Mononuclear cell (primary cell): ENCODE measurements around the genes ZNF384, COPS7A, CD4, CDCA3, USP5, ATN1 and PTPN6.

- RRBS = no CpG with 5 or more reads among the region's 20 CpGs
These were observed 13.7 kb downstream of the NCAPD2 start for GRCh38 chr12:6507301-6508362.

GRCh38 chr12:6517078-6517965 lies 17.0 kb upstream of the GAPDH start:
- RRBS = no CpG with 5 or more reads among the region's 6 CpGs

DNA sequence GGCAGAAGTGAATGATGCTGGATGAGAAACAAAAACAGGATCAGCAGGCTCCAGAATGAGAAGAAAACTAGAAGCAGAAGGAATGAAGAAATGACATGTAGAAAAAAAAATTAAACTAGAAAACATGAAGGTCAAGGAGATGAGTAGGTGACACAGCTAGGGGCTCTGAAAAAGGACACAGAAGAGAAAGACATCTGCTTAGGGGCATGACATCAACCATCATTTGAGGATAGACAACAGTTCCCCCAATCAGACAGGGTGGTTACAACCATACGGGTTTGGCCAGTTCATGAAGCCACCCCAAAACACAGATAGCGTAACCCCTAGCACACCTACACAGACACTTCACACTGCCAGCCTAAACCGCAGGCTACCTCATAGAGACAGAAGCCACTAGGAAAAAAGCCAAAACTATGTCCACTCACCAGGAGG lies 2.0 kb downstream of the CHD4 start:
- RRBS = no CpG with 5 or more reads among the region's 3 CpGs

DNA sequence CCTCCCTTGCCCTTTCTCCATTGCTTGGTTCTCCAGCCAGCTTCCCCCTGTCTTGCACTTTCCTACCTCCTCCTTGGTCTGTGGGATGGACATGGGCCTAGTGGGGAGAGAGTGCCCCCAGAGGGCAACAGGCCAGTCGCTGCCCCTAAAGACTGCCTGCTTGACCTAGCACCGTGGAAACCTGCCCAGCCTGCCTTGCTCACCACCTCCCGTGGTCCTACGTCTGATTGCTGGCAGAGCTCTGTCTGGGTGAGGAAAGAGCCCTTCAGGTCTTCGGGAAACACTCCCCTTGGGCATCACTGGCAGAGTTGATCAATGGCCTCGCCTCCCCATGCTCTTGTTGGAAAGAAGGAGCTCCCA lies 7.1 kb upstream of the CHD4 start:
- RRBS = no CpG with 5 or more reads among the region's 6 CpGs

DNA sequence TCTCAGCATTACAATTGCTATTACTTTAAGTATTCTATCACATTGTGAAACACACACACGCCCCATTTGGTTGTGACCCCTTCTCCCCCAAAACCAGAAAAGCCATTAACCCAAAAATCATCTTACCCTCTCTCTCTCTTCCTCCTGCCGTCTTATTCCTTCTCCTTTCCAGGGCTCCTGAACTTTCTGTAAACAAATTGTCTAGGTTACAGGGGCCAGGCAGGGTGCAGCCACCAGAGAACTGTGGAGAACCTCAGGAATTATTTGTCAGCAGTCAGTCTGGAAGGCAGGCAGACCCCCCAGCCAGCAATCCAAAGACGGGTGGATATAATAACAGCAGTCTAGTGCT lies 1.2 kb downstream of the ZNF384 start:
- RRBS = no CpG with 5 or more reads among the region's 3 CpGs

DNA sequence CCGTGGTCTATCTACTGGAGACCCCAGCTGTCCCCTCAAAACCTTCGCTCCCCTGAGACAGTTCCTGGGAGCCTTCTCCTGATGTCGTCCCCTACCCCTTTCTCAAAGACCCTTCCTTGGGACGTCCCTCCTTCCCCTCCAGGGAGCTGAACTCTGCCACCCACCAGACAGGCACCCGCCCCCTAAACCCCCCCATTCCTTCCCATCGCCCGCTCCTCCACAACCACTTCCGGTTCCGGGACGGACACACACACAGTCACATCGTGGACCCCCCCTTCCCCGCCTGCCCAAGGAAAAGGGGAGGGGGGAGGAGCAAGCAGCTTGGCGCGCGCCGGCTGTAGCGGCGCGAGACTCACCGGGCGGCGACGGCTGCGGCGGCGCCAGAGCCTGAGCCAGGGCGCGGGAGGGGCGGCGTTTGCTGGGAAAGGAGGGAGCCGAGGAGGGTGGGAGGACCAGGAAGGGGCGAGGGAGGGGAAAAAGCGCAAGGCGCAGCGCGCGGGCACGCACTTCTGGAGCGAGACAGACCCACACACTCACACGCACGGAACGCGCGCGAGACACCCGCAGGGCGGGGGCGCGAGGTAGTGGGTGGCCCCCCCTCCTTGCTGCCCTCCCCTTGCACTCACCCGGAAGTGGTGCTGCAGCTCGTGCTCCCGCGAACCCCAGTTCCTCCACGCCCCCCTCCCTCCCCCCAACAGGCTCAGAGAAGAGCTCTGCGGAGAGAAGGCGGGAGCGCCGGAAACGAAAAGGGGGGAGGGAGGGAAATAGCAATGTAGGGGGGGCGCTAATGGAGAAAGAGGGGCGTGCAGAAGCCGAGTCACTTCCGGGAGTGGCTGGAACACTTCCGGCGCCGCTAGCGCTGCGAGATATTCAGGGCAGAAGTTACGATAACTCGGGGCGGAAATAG lies at the start of gene ZNF384:
TSS of gene ZNF384 (minus strand) at position 634 of the 907 bp plus-strand sequence.
- RRBS = 2% methylated on average over 24 of the region's 71 CpGs

DNA sequence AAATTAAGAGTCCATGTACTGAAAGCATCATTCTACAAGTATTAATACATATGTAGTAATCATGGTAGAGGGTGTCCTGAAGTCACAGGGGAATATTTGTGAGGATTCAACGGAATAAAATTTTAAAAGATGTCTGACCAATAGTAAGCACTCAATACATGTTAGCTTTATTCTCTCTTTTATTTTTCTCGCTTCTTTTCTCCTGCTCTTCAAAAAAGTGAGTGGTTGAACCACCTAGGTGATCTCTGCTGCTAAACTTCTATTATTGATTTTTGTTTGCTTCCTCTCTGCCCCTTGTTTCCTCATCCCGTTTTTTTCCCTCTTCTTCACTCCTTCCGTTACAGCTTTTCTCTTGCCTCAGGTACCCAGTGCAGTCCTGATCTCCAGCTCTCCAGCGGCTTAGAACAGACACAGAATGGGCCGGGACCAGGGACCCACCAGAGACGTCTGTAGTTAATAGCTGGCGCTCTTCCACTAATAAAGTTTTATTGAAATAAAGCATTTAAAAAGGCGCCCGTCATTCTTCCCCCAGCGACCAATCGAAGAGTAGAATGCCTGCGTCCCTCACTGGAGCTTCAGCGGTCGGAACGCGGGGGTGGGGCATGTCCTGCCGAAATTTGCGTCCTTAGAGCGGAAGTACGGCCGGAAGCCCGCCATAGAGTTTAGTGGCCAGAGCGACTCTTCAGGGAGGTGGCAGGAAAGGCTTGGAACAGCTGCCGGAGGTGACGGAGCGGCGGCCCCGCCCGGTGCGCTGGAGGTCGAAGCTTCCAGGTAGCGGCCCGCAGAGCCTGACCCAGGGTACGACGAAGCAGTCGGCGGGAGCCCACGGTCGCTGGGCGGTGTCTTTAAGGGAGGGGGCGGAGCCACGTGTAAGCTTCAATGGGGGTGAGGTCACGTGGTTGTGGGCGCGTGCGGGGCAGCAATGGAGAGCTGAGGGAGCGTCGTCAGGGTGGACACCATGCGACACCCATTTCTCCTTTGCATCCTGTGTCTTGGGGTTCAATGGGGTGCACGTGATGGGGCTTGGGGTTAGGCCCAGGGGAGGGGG lies at the start of gene COPS7A:
TSS of gene COPS7A (plus strand) at position 665 of the 1,048 bp plus-strand sequence.
- RRBS = 3% methylated on average over 4 of the region's 51 CpGs

- RRBS = 24% methylated on average over 10 of the region's 32 CpGs
These were observed 1.7 kb downstream of the PTMS start for GRCh38 chr12:6767564-6768472.

GRCh38 chr12:6779523-6780205 lies 7.3 kb downstream of the LAG3 start:
- RRBS = no CpG with 5 or more reads among the region's 6 CpGs

DNA sequence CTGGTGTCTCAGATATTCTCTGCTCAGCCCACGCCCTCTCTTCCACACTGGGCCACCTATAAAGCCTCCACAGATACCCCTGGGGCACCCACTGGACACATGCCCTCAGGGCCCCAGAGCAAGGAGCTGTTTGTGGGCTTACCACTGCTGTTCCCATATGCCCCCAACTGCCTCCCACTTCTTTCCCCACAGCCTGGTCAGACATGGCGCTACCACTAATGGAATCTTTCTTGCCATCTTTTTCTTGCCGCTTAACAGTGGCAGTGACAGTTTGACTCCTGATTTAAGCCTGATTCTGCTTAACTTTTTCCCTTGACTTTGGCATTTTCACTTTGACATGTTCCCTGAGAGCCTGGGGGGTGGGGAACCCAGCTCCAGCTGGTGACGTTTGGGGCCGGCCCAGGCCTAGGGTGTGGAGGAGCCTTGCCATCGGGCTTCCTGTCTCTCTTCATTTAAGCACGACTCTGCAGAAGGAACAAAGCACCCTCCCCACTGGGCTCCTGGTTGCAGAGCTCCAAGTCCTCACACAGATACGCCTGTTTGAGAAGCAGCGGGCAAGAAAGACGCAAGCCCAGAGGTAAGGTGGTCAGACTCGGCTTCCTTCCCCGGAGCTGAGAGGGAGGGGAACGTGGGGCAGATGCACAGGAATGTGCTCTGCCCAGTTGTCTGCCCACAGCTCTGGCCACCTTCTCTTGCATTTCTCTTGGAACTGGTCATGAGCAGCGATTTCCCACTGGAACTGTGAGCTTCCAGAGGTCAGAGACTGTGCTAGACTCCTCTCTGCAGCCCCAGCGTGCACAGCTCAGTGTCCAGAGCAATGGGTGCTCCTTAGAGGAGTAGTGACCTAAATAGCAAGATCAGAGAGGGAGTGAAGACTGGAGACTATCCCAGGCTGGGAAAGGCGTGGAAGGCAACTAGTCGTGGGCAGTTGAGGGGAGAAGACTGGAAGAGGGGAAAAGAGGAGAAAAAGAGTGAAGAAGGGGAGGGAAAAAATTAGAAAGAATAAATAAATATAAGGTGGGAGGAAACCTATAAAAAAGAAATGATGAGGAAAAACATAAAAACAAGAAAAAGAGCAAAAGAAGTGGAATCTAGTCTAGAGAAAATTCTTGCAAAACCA lies at the start of gene CD4:
TSS of gene CD4 (plus strand) at position 443 of the 1,120 bp plus-strand sequence.
- RRBS = no CpG with 5 or more reads among the region's 17 CpGs

DNA sequence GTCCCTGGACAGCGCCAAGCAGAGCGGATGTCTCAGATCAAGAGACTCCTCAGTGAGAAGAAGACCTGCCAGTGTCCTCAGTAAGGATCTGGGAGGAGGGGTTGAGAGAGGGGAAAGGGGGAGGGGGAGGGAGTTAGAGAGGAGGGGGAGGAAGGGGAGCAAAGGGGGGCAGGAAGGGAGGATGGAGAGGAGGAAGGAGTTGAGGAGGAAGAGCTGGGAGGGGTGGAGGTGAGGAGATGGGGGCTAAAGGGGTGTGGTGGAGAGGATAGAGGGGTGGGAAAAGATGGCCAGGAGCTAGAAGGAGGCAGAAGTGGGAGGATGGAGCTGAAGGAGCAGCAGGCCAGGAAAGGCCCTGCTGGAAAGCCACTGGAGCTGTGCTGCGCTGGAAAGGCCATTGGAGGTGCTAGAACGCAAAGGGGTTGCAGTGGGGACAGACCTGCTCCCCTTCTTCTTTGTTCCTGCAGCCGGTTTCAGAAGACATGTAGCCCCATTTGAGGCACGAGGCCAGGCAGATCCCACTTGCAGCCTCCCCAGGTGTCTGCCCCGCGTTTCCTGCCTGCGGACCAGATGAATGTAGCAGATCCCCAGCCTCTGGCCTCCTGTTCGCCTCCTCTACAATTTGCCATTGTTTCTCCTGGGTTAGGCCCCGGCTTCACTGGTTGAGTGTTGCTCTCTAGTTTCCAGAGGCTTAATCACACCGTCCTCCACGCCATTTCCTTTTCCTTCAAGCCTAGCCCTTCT lies 2.6 kb upstream of the GPR162 start:
- RRBS = no CpG with 5 or more reads among the region's 13 CpGs

DNA sequence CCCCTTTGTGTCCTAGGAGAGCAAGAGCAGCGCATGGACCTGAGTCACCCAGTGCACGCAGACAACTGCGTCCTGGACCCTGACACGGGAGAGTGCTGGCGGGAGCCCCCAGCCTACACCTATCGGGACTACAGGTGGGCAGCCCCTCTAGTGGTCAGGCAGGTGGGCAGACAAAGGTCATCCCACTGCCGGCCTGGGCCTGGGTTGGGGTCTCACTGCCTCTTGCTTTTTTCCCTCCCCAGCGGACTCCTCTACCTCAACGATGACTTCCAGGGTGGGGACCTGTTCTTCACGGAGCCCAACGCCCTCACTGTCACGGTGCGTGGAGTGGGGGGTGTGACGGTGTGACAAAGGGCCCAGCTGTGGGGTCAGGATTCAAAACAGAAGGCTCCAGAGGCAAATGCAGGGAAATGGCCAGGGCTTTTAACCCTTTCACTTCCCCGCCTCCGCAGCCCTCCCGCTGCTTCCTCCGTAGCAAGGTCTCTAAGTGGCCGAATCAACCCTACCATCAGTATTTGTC lies 2.9 kb upstream of the GNB3 start:
- RRBS = no CpG with 5 or more reads among the region's 19 CpGs

- RRBS = 4% methylated on average over 1 of the region's 28 CpGs
These were observed at the start of gene CDCA3 for GRCh38 chr12:6851191-6851808. Gene CDCA3, minus strand, starts transcription at chr12:6851286.

DNA sequence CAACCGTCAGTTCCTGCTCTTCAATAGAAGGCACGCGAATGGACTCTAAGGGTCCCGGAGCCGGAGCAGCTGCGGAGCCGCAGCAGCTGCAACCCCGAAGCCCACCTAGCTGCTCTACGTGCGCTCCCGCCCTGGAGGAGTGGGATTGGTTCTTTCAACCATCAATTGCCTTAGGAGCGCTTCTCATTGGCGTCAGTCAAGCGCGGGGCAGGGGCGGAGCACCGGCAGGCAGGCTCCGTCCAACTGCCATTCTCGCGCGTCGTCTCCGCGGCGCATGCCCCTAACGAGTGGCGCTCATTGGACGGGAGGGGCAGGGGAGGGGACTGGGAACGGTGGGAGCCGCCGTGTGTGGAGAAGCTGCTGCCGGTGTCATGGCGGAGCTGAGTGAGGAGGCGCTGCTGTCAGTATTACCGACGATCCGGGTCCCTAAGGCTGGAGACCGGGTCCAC lies at the start of gene USP5:
TSS of gene USP5 (plus strand) at position 342 of the 449 bp plus-strand sequence.
- RRBS = 2% methylated on average over 14 of the region's 38 CpGs

DNA sequence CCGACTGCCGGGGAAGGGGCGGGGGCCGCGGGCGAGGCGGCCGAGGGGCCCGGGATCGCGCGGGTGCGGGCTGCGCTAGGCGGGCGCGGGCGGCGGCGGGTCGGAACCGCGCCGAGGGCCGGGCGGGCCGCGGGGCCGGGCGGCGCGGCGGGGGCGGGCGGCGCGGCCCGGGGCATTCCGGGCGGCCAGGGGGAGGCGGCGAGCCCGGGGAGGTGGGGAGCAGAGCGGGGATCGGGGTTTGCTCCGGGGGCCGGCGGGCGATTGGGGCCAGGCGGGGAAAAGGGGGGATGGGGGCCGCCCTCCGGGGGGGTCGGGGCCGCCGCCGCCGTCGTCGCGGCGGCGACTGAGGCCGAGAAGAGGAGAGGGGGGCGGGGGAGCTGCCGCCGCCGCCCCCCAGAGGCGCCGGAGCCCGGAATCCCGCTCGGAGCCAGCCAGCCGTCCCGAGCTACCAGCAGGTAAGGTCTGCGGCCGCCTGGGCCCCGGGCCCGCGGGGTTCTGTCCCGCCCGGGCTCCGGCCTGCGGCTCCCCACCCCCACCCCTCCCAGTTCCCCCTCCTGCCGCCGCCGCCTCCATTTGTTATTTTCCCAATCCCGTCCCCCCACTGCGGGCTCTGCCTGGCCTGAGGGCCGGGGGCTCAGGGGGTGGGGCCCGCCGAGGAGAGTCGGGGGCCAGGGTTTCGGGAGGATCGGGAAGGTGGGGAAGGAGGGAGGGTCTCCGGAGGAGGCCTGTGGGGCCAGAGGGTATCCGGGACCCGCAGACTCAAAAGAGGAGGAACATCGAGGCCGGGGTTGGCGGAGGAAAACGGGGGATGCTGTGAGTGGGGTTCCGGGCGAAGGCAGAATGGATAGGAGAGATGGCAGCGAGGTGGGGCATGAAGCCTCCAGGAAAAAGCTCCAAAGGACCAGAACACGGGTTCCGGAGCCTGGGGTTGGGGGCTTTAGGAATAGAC lies at the start of gene ATN1:
TSS of gene ATN1 (plus strand) at position 30 of the 949 bp plus-strand sequence.
- RRBS = 4% methylated on average over 71 of the region's 106 CpGs

GRCh38 chr12:6951154-6951869 lies at the start of gene PTPN6:
Gene PTPN6, plus strand, starts transcription at chr12:6951356.
- RRBS = 3% methylated on average over 5 of the region's 27 CpGs

DNA sequence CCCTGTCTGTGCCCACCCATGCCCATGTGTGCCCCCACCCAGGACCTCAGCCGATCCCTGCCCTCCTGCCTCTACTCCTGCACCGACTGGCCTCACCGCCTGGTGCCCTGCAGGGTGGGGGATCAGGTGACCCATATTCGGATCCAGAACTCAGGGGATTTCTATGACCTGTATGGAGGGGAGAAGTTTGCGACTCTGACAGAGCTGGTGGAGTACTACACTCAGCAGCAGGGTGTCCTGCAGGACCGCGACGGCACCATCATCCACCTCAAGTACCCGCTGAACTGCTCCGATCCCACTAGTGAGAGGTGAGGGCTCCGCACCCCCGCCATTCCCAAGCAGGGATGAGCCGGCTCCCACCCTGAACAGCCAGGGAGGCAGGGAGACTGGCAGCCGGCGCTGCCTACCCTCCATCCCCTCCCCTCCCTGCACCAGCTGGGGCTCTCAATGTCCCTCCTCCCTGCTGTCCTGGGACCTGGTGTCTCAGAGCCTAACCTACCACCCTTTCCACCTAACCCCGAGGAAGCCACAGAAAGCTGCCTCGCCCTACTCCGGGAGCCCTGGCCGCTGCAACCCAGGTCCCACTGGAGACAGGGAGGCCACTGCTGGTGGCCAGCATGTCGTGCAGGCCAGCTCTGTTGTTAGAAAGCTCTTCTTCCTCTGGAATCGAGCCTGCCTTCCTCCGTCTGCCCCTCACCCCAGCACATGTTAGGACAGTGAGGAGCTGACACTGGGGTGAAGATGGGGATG lies 889 bp downstream of the PTPN6 start:
- RRBS = 2% methylated on average over 5 of the region's 22 CpGs

GRCh38 chr12:6954740-6955790 lies 3.9 kb downstream of the PTPN6 start:
- RRBS = no CpG with 5 or more reads among the region's 32 CpGs

DNA sequence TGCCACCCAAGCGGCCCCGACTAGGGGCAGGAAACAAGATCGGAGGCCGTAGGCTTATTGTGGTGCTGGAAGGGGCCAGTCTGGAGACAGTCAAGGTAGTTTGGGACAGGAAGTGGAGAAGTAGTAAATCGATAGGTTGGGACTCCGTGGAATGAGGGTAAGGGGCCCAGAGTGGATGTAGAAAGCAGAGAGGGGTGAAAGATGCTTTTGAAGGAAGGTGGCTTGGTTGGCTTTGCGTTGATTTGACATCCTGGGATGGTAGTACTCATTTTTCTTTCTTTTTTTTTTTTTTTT lies 231 bp downstream of the EMG1 start:
- RRBS = no CpG with 5 or more reads among the region's 7 CpGs

DNA sequence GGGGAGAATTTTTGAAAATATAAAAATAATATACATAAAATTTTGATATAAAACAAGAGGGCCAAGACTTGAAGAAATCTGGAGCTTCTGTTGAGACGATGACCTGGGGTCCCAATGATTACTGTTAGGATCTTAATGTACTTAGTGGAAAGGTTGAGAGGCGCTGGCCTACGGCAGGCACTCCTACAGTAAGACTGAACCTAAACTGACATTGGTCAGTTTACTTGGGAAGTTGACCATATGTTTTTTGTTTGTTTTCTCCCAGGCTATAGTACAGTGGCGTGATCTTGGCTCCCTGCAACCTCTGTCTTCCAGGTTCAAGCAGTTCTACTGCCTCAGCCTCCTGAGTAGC lies 12.3 kb downstream of the LPCAT3 start:
- RRBS = no CpG with 5 or more reads among the region's 4 CpGs